Measurements from ENCODE around the gene TOMM70.

- PRO-cap, result no peak
- RAMPAGE, long total RNA, 2 experiments, result no peak in any of the 2 experiments
Measured at GRCh38 chr3:99869508-99870031, 51.9 kb downstream of the CMSS1 start.

- PRO-cap, result unidirectional peak, minus-strand start at chr3:100151539
- RAMPAGE, long total RNA, 2 experiments, result no peak in any of the 2 experiments
Measured at GRCh38 chr3:100151382-100151764, 37.1 kb upstream of the FILIP1L start.

DNA sequence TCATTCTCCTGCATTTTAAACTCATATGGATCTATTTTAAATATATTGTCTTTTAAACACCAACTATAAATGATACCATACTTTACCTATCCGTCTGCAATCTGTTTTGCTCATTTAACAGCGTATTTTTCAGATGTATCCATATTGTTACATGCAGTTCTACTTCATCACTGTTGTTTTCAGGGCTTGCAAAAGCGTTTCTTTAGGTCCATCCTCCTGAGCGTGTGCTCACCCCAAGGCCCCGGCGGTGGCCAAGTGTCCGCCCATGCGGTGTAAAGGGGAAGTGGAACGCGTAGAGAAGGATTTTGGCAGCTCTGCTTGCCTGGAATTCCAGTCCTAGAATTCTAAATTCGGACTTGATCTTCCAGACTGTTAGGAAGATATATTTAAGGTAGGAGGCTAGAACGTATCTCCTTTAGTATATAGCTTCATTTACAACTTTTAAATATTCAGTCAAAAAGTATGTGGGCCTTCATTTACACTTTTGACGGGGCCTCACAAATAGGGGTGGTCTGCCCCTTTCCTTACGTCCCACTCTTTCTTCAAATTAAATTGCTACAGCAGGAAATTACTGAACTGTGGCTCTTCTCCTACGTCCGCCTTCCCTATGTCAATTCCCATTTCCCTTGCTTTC lies 691 bp upstream of the TBC1D23 start:
- PRO-cap, result bidirectional peak, plus-strand start at position 303 of the sequence, minus-strand start at position 226 of the sequence
- RAMPAGE, long total RNA, 2 experiments, result no peak in any of the 2 experiments

DNA sequence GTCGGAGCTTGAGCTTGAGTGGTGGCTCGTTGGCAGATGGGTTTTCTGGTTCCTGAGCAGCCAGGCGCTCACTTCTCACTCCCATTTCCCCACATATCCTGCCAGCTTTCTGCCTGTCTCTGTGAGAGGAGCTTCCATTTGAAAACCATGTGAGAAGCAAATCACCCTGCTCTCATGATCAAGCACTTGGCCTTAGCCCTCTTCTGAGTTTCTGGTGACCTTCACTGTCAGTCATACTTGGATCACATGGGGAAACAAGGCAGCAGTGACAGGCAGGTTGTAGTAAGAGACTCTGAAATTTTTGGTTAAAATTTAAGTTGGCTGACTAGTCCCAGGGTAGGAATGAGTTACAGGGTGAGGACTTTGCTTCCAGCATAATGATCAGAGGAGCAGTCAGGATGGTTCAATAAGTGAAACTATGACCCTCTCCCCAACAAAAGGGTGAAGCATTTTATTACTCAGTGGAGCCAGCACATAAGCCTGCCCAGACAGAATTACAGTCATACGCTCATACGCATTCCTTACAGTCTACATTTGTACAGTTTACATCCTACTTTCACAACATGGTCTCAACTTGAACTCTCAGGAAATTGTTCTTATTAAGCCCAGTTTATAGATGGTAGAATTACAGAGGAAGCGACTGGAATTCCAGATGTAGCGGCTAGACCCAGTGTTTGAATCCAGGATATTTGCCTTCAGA lies 18.1 kb downstream of the NIT2 start:
- PRO-cap, result no peak
- RAMPAGE, long total RNA, 2 experiments, result no peak in any of the 2 experiments

DNA sequence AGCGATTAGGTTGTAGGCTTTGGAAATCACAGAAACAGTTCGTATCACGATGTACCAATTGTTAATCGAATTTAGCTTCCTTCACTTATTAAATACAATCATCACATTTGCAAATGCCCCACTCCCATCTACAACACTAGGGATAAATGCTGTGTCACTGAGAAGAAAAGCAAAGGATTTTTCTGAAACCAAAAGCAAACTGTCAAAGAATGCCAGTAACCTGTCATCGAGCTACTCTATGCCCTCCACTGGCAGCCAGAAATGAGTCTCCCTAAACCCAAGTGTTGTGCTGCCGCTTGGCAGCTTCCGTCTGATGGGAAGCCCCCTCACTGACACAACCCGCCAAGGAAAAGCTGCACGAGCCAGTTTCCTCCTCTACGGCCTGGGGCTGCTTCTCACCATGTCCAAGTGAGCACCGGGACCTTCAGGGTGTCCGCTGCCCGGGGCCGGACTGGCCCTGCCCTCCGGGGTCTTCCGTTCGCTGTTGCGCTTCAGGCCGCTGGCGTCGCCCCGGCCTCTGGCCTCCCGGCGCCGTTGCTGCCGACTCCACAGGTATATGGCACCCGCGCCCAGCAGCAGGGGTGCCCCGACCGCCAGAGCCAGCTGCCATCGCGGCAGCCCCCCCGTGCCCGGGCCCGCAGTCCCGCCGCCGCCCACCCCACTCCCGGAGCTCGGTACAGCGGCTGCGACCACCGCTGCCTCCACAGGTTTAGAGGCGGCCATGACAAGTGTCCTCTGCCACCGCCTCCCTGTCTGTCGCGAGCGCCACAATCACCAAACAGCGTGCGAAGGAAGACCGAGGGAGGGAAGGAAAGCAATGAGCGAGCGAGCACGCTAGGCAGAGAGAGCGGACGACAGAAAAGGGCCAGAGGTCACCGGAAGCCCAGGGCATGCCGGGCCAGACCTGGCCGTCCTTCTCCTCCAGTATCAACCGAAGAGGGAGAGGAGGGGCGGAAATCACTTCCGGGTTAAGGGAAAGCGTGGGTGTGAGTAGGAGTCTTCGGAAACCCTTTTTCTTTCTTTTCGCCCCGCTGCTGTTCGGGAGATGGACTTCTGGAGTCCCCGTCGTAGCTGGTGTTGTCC lies at the start of gene TOMM70:
TOMM70 (minus strand) TSS at position 863 of the 1,083 bp plus-strand sequence.
- PRO-cap, result bidirectional peak, plus-strand start at position 955 of the sequence, minus-strand start at position 856 of the sequence
- RAMPAGE, long total RNA, 2 experiments, result no peak in any of the 2 experiments

DNA sequence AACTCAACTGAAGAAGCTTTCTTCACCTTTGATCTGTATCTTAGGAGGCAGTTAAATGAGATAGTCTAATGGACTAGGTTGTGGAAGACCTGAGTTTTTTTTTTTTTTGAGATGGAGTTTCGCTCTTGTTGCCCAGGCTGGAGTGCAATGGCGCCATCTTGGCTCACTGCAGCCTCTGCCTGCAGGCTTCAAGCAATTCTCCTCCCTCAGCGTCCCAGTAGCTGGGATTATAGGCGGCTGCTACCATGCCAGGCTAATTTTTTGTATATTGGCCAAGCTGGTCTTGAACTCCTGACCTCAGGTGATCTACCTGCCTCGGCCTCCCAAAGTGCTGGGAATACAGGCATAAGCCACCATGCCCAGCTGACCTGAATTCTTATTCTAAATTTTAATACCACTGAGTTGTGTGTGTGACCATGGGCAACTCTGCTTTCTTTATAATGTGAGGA lies 2.1 kb downstream of the LNP1 start:
- PRO-cap, result no peak
- RAMPAGE, long total RNA, 2 experiments, result no peak in any of the 2 experiments

- PRO-cap, result unidirectional peak, plus-strand start at chr3:100492197
- RAMPAGE, long total RNA, 2 experiments, result no peak in any of the 2 experiments
Measured at GRCh38 chr3:100491774-100492352, 556 bp upstream of the TMEM45A start.

DNA sequence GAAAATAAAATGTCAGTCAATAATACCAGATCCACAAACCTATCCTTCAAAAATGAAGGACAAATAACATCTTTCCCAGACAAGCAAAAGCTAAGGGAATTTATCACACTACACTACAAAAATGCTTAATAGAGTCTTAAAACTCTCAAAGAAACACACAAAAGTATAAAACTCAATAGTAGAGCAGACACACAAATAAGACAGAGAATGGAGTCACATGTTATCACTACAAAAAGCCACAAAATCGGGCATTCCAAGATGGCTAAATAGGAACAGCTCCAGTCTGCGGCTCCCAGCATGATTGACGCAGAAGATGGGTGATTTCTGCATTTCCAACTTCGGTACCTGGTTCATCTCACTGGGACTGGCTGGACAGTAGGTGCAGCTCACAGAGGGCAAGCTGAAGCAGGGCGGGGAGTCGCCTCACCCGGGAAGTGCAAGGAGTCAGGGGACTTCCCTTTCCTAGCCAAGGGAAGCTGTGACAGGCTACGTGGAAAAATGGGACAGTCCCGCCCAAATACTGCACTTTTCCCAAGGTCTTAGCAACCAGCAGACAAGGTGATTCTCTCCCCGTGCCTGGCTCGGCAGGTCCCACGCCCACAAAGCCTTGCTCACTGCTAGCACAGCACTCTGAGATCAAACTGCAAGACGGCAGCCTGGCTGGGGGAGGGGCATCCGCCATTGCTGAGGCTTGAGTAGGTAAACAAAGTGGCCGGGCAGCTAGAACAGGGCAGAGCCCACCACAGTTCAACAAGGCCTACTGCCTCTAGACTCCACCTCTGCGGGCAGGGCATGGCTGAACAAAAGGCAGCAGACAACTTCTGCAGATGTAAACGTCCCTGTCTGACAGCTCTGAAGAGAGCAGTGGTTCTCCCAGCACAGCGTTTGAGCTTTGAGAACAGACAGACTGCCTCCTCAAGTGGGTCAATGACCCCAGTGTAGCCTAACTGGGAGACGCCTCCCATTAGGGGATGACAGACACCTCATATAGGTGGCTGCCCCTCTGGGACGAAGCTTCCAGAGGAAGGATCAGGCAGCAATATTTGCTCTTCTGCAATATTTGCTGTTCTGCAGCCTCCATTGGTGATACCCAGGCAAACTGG lies 46.2 kb downstream of the SENP7 start:
- PRO-cap, result no peak
- RAMPAGE, long total RNA, 2 experiments, result start-site peak on the minus strand in 1 of 2 experiments, centred at position 413 of the sequence, 35 reads per replicate

- PRO-cap, result no peak
- RAMPAGE, long total RNA, 2 experiments, result no peak in any of the 2 experiments
Measured at GRCh38 chr3:101685516-101685971, 974 bp downstream of the RPL24 start.

DNA sequence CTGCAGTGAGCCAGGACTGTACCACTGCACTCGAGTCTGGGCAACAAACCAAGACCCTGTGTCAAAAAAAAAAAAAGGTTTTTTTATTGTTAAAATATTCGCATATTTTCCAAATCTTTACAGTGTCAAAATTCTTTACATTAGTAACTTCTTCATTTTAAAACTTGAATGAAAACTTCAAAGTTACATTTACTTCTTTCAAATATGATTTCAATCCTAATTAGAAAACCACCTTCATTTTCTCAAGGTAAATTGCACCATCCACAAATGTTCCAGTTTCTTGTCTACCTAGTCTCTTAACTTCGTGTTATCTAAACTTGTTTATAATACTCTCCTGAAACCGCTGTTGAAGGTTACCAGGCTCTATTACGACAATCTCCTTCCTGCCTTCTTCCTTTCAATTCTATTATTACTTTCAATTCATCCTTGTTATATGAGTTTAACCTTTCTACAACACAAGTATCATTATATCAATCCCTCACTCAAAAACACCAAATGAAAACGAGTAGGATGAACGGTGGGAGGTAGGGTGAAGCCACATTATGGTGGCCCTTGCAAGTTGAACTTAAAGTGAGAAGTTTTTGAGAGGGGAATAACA lies 3.7 kb upstream of the CEP97 start:
- PRO-cap, result no peak
- RAMPAGE, long total RNA, 2 experiments, result no peak in any of the 2 experiments

- PRO-cap, result no peak
- RAMPAGE, long total RNA, 2 experiments, result no peak in any of the 2 experiments
Measured at GRCh38 chr3:101853020-101853483, 3.7 kb downstream of the NFKBIZ start.

DNA sequence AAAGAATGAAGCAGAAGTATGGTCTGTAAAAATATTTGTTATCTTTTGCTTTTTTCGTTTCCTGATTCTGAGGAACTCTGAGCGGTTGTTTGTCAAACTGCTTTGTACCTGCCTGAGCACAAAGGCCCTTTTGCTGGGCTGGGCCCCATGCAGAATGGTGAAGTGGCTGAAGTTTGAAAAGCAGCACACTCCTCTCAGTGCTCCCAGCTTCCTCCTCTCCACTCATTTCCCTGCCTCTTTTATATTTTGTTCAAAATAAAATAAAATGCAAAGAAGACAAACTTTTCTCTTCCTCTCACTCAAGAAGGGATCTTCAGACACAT lies 229.6 kb downstream of the NFKBIZ start:
- PRO-cap, result no peak
- RAMPAGE, long total RNA, 2 experiments, result no peak in any of the 2 experiments

DNA sequence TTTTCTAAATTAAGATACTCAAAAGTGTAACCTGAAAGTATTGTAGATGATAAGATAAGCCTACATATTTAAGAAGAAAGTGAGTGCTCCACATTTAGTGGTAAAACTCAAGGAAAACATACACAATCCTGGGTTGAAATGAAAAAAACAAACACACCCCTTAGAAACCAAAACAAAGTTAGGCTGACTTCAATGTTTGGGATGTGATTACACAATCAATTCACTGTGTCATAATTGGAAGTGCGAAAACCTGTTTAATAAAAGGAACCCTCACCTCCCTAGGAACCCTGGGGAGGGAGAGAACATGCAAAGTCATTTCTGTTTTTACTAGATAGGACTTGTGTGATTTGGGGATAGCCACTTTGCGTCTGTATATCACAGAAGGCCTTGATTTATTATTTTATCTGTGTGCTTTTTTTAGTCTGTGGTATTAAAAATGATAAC lies 274.9 kb downstream of the NFKBIZ start:
- PRO-cap, result unidirectional peak, plus-strand start at position 330 of the sequence
- RAMPAGE, long total RNA, 2 experiments, result no peak in any of the 2 experiments

DNA sequence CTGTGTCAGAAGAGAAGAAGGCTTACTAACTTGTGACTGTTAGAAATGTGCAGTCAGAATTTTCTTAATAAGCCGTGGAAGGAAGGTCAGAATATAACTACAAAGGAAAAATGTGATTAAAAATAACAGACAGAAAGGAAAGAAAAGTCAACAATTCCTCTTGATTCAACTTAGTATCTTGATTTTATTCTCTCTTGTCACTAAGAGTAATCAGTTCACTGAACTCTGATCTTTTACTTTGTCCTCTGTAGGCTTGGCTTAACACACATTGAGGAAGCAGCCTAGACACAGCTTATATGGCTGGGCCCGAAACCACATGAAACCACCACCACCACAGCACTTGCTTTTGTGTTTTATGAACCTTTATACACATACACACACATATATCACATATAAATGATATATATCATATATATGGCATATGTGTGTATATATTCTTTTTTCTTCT lies 1233.7 kb upstream of the ALCAM start:
- PRO-cap, result no peak
- RAMPAGE, long total RNA, 2 experiments, result no peak in any of the 2 experiments

- PRO-cap, result no peak
- RAMPAGE, long total RNA, 2 experiments, result no peak in any of the 2 experiments
Measured at GRCh38 chr3:104437037-104437545, 929.6 kb upstream of the ALCAM start.

GRCh38 chr3:104676132-104676650 lies 690.5 kb upstream of the ALCAM start:
- PRO-cap, result no peak
- RAMPAGE, long total RNA, 2 experiments, result no peak in any of the 2 experiments

- PRO-cap, result no peak
- RAMPAGE, long total RNA, 2 experiments, result no peak in any of the 2 experiments
Measured at GRCh38 chr3:105365969-105366306, 771 bp upstream of the ALCAM start.

DNA sequence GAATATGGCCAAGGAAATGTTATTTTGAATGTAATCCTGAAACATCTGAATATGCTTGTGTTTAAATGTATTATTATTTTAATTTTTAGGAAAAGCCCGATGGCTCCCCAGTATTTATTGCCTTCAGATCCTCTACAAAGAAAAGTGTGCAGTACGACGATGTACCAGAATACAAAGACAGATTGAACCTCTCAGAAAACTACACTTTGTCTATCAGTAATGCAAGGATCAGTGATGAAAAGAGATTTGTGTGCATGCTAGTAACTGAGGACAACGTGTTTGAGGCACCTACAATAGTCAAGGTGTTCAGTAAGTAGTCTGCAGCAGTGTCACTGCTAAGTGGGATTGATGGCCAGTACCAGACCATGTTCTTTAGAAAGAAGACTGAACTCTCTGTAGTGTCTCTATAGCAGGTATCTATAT lies 157.5 kb downstream of the ALCAM start:
- PRO-cap, result no peak
- RAMPAGE, long total RNA, 2 experiments, result no peak in any of the 2 experiments

- PRO-cap, result no peak
- RAMPAGE, long total RNA, 2 experiments, result no peak in any of the 2 experiments
Measured at GRCh38 chr3:105790891-105791663, 77.7 kb downstream of the CBLB start.

- PRO-cap, result no peak
- RAMPAGE, long total RNA, 2 experiments, result no peak in any of the 2 experiments
Measured at GRCh38 chr3:105801432-105801866, 67.4 kb downstream of the CBLB start.